REH cell (cell line): ENCODE measurements around the gene COL6A1.

- PRO-cap, result no peak
Observed at GRCh38 chr21:45403830-45404548, 976 bp upstream of the COL18A1 start.

DNA sequence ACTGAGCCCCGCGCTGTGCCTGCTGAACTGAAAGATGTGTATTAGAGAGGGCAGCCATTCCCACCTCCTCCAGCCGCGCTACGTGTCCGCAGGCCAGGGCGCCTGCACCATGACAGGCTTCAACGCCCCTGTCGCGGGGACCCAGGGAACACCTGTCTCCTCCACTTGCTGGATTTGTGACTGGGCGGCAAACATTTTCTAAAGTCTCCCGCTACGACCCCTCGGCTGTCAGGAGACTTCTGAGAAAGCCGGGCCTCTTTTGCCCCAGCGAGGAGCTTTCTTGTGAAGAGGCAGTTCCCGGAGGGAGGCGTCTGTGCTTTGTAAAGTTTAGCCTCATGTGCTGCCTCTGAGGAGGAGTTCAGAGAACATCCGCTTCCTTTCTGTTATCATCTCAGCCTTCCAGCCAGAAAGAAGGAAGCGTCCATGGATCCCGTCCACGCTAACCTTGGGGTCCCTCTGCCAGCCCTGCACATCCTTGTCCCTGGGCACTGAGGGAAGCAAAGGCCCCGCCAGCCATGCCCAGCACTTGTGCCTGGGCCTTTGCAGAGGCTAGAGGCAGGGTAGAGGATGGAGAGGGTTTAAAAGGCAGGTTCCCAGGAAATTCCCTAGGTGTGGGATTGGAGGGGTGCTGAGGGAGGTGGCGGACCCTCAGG, 8.4 kb downstream of the COL18A1 start:
- PRO-cap, result no peak

GRCh38 chr21:45420095-45421418, 15.6 kb downstream of the COL18A1 start:
- PRO-cap, result no peak

DNA sequence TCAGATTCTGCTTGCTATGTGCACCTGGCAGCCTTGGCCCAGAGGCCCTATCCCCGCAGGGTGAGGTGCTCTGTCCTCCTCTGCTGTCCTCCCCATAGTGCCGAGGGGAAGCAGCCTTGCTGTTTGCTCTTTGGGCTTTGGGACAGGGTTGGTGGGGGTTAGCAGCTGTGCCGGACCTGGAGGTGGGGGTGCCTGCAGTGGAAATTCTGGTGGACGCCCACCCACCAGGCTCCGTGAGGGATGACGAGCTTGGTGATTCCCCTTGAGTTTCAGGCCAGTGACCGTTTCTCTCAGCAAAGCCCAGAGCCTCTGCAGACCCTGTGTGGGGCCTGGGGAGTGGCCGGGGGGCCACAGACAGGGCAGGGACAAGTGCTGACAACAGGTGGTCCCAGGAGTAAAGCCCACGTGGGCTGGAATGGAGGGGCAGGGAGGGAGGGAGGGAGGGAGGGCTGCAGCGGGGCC, 52.7 kb downstream of the COL18A1 start:
- PRO-cap, result no peak

DNA sequence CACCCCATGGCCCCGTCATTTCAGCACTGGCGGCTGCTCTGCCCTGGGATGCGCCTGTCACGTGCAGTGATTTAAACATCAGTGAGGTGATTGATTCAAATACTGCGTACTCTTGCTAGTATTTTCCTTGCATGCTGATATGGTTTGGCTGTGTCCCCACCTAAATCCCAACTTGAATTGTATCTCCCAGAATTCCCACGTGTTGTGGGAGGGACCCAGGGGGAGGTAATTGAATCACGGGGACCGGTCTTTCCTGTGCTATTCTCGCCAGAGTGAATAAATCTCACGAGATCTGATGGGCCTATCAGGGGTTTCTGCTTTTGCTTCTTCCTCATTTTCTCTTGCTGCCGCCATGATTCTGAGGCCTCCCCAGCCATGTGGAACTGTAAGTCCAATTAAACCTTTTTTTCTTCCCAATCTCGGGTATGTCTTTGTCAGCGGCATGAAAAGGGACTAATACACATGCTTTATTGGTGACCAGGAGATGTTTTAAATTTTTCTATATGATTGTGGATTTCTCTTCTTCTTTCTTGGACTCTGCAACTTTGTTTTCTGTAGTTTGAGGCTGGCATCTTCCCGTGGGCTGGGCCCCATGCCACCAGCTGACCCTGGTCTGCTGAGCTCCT, 50.1 kb upstream of the PCBP3 start:
- PRO-cap, result bidirectional peak, plus-strand start at position 331 of the sequence, minus-strand start at position 167 of the sequence

DNA sequence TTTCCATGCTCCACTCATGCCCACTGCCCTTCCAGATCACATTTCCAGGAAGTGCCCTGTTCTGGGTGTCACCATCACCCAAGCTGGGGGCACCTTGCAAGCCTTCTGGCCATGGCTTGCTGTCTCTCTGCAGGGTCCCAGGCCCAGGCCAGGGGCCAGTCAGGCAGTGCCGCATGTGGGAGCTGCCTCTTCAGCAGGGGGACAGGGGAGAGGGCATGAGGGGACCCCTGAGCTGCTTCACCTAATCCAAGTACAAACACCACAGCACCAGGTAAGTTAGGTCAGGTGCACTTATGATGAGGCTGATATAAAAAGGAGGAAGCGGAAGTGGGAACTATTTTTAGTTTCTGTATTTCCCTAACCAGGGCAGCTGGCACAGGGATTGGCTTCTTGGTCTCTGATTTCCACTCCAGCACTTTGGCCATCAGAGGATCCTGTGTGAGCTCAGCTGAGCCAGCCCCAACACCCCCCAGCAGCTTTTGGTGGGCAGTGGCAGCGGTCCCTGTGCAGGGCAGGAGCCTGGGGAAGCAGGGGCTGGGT, 3.5 kb upstream of the PCBP3 start:
- PRO-cap, result no peak

DNA sequence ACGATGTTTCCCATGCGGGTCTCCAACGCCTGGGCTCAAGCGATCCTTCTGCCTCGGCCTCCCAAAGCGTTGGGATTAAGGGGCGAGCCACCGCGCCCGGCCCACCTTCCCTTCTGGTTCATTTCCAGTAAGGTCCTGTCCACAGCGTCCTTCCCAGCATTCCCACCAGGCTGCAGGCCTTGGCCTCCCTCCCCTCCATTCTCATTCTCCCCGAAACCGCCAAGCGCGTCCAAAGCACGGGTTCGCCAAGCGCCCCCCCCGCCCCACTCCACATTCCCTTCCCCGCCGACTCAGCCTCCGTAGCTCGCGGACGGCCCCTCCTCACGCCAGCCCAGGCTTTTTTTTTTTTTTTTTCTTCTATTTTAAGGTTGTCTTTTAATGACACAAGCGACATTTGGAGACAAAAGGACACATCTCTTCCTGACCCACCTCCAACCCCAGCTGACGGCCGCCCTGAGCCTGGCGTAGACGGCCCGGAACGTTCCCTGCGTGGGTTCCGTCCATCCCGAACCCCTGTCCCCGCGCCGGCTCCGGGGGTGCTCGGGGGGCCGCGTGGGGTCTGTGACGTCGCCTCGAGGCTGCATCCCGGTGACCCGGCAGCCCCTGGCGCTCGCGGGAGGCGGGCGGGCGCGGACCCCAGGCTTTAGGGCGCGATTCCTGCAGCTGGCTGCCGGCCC, 1.7 kb upstream of the PCBP3 start:
- PRO-cap, result no peak

- PRO-cap, result bidirectional peak, plus-strand start at chr21:45981773, minus-strand start at chr21:45981527
Observed at GRCh38 chr21:45981637-45982005, at the start of gene COL6A1. Gene COL6A1 (plus strand): TSS chr21:45981770.

DNA sequence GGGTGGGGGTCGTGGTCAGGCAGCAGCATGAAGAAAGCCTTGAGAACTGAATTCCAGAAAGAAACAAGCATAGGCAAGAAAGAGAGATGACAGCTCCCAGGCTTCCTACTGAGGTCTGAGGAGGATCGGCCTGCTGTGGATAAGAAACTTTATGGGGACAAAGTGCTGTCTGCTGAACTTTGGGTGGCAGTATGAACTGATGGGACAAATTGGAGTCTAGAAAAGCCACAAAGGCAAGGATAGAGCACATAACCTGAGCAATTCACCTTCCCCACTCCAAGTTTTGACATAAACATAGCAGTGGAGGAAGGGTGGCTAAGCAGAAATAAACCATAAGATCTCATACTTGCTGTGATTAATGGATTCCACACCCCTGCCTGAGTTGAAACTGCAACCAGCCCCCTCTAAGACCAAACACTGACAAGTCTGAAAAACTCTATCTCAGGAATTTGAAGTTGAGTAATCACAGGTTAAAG, 43.7 kb downstream of the COL6A1 start:
- PRO-cap, result no peak

DNA sequence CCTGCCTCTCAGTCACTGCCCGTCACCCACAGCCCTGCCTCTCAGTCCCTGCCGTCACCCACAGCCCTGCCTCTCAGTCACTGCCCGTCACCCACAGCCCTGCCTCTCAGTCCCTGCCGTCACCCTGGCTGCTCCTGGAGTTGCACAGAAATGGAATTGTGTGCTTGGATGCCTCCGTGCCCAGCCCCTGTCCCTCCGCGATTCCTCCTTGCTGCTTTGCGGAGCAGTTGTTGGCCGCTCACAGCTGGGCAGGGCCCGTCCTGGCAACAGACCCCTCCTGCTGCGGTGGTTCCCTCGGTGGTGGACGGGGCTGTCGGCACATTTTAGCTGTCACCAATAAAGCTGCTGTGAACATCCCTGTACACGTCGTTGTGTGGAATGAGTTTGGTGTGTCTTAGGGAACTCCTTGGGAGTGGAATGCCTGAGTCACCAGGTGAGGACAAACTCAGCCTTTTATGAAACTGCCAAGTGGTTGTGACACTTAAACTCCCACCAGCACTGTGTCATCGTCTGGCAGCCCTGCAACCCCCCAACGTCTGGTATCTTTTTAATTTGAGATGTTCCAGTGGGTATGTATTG, 44.8 kb upstream of the COL6A2 start:
- PRO-cap, result no peak

GRCh38 chr21:46064930-46065961, 32.7 kb upstream of the COL6A2 start:
- PRO-cap, result bidirectional peak, plus-strand start at chr21:46065915, minus-strand start at chr21:46065829

DNA sequence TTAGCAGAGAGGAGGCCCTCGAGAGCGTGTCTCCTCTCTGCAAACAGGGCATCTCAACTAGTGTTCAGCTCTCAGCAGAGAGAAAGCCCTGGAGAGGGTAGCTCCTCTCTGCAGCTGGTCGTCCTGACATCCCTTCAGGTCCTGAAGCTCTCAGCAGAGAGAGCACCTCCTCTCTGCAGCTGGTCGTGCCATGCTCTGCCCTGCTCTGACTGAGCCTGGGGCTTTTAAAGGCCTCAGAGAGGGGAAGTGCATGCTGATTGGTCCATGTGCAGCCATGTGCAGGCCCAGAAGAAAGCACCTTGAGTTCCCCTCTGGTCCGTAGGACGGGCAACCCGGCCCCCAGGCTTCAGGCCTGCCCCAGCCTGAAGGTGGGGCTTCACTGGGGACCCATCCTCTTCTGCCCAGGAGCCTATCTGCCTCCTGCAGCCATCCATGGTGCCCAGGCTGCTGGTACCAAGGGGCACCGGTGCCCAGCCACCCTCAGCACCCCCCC, 11.2 kb downstream of the COL6A2 start:
- PRO-cap, result no peak

GRCh38 chr21:46115087-46115501, 17.2 kb downstream of the COL6A2 start:
- PRO-cap, result no peak

- PRO-cap, result no peak
Observed at GRCh38 chr21:46125596-46126164, 27.8 kb downstream of the COL6A2 start.

GRCh38 chr21:46130197-46131219, 24.9 kb downstream of the FTCD start:
- PRO-cap, result no peak

GRCh38 chr21:46155809-46156213, 432 bp upstream of the FTCD start:
- PRO-cap, result no peak

GRCh38 chr21:46182815-46183358, 1.4 kb downstream of the SPATC1L start:
- PRO-cap, result no peak

DNA sequence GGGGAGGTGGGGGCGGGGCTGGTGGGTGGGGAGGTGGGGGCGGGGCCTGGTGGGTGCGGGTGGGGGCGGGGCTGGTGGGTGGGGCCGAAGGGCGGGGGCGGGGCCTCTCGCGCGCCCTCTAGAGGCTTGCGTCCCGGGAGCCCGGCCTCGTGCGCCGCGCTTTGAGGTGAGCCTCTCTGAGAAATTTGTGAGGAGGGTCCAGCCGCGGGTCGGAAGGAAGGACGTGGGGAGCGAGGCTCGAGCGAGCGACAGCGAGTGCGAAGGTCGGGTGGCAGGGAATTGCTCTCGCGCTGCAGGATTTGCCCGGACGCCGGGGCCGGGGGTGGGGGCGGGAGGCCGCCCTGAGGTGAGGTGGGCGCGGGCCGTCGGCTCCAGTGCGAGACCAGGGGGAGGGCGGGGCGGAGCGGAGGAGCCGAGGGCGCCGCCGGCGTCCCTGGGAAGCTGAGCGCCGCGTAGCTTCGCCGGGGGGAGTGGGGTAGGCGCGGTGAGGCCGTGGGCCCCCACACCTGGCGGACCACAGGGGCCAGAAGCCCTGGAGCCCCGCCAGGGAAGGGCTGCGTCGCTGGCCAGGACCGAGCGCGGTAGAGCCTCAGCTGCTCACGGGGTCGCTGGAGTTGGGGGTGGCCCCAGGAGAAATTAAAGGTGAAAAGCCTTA, 654 bp upstream of the LSS start:
- PRO-cap, result unidirectional peak, plus-strand start at position 147 of the sequence; bidirectional peak, plus-strand start at position 374 of the sequence, minus-strand start at position 376 of the sequence

- PRO-cap, result bidirectional peak, plus-strand start at chr21:46320628, minus-strand start at chr21:46320411
Observed at GRCh38 chr21:46320142-46321261, 3.2 kb downstream of the C21orf58 start.

- PRO-cap, result bidirectional peak, plus-strand start at chr21:46324700, minus-strand start at chr21:46324461
Observed at GRCh38 chr21:46324322-46324583, 297 bp downstream of the PCNT start.